ENCODE results near the genes ANO3, FIBIN, LGR4 and QSER1.

- RRBS, 2 experiments = no CpG with 5 or more reads among the region's 21 CpGs
CAGE:
- cytosol, long polyA minus RNA = no peak
- cytosol, long polyA plus RNA = no peak
- long polyA plus RNA = no peak
- nucleus, long polyA minus RNA = no peak
- nucleus, long polyA plus RNA = no peak
Observed at GRCh38 chr11:20118080-20118808, 42.0 kb downstream of the DBX1 start.

GRCh38 chr11:21912427-21912836, 280.5 kb upstream of the ANO5 start:
- RRBS, 2 experiments = no CpG with 5 or more reads among the region's 1 CpG
CAGE:
- cytosol, long polyA minus RNA = no peak
- cytosol, long polyA plus RNA = no peak
- long polyA plus RNA = no peak
- nucleus, long polyA minus RNA = no peak
- nucleus, long polyA plus RNA = no peak

DNA sequence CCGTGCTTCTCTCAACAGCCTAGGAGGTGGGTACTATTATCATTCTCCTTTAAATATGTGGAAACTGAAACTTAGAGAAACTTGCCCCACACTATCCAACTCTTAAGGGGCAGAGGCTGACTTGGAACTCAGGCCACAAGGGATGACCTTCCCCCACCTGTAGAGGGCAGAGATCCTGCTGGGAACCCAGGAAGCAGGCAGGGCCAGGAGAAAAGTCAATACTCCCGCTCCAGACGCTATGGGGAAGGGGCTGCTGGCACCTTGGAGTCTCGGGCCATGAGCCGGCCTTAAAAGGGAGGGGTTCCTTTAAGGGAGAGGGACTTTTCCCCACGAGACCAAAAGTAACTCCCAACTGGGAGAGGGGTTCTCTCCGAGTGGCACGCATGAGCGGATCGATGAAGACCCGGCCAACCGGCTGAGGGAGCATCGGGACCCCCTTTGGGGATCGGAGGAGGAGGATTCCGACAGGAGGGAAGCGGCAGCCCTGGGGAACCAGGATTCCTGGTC, 576 bp upstream of the ANO5 start:
- RRBS, 2 experiments = no CpG with 5 or more reads among the region's 16 CpGs
CAGE:
- cytosol, long polyA minus RNA = no peak
- cytosol, long polyA plus RNA = no peak
- long polyA plus RNA = no peak
- nucleus, long polyA minus RNA = no peak
- nucleus, long polyA plus RNA = no peak

GRCh38 chr11:26331922-26332523, at the start of gene ANO3:
Gene ANO3, plus strand, starts transcription at chr11:26332130.
- RRBS, 2 experiments = 2 to 4% methylated on average over 8 to 13 of the region's 34 CpGs
CAGE:
- cytosol, long polyA minus RNA = no peak
- cytosol, long polyA plus RNA = no peak
- long polyA plus RNA = no peak
- nucleus, long polyA minus RNA = no peak
- nucleus, long polyA plus RNA = no peak

DNA sequence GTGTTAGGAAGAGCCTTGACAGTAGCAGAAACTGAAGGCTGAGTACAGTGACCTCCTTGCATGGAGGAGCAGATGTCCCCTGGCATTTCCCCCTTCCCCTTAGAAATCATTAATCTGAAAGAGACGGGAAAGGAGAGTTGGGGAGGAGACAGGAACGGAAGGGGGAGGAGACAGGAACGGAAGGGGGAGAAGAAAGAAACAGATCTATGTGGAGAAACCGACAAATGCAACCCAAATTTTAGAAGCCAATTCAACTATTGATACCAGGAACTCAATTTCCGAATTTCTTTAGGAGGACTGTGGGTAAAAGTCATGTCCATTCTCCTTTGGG, 17.9 kb downstream of the ANO3 start:
- RRBS, 2 experiments = no CpG with 5 or more reads among the region's 5 CpGs
CAGE:
- cytosol, long polyA minus RNA = no peak
- cytosol, long polyA plus RNA = no peak
- long polyA plus RNA = no peak
- nucleus, long polyA minus RNA = no peak
- nucleus, long polyA plus RNA = no peak

GRCh38 chr11:26993922-26994473, at the start of gene FIBIN:
Gene FIBIN, plus strand, starts transcription at chr11:26994112.
- RRBS, 2 experiments = 4 to 6% methylated on average over 3 of the region's 23 CpGs
CAGE:
- cytosol, long polyA minus RNA = no peak
- cytosol, long polyA plus RNA = no peak
- long polyA plus RNA = no peak
- nucleus, long polyA minus RNA = no peak
- nucleus, long polyA plus RNA = no peak

DNA sequence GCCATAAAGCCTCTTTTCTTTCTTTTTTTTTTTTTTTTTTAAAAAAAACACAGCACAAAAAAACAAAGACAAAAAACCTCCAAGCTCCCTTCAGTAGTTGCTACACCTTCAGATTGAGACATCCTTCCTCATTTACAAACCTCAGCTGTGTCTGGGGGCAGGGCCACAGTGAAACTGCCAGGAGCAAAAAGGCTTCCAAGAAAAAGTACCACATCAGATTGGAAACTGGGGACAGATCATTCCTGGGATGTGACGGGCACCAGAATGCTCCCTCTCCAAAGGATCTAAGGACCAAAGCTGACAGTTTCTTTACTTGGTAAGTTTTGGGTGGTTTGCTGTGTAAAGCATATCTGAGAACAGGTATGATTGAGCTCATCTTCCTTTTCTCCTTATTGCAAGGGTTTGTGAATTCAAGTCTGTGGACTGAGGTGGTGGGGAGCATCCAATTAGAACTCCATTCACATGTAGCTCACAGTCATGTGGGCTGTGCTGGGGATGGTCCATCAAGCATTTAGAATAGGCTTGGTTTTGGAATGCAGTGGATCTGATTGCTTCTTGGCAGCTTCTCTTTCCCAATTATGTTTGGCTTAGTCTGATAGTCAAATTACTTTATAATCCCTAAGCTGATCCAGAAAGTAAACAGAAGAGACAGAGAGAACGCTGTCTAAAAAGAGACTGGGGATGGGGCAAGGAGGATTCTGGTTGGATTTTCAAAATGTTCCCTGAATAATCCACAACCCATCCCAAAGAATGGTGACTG, 728 bp downstream of the BBOX1 start:
- RRBS, 2 experiments = no CpG with 5 or more reads among the region's 2 CpGs
CAGE:
- cytosol, long polyA minus RNA = no peak
- cytosol, long polyA plus RNA = no peak
- long polyA plus RNA = no peak
- nucleus, long polyA minus RNA = no peak
- nucleus, long polyA plus RNA = no peak

DNA sequence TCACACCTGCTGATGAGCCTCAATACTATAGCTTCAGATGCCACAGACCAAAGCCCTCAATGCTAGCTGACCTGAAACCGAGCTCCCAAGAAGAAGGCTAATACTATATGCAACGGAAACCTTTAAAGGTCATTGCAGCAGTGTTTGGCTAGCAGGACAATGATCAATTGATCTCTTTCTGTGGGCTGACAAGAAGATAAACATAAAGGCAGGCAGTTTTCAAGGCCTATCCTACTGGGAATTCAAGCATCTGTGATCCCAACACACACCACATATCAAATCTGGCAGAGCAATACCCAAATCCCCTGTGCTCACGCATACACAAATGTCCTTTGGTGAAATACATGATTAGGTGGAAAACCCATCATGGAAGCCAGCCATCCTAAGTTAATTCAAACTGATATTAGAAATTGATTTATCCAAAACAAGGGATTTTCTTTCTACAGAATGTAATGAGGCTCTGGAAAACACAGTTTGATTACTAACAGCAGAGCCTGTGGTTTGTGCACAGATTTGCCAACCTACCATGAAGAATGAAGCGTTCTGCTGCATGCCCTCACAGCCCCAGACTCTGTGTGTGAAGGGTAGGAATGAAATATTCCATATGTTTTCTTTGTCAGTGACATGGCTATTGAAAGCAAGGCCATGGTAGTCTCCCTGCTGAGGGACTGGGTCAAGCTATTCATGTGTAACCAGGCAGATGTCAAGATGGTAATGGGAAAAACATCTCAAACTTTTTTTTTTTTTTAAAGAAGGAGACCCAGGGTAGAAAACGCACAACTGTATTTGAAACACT, 12.2 kb downstream of the LGR4 start:
- RRBS, 2 experiments = no CpG with 5 or more reads among the region's 5 CpGs
CAGE:
- cytosol, long polyA minus RNA = no peak
- cytosol, long polyA plus RNA = no peak
- long polyA plus RNA = no peak
- nucleus, long polyA minus RNA = no peak
- nucleus, long polyA plus RNA = no peak

- RRBS, 2 experiments = 2 to 3% methylated on average over 28 to 34 of the region's 72 CpGs
CAGE:
- cytosol, long polyA minus RNA = start-site peak on the minus strand at chr11:27472722-27472777, 4,321 reads
- cytosol, long polyA plus RNA = start-site peak on the minus strand at chr11:27472722-27472797, 1,961 and 2,872 reads in 2 replicates
- long polyA plus RNA = start-site peak on the minus strand at chr11:27472722-27472791, 3,022 and 3,028 reads in 2 replicates
- nucleus, long polyA minus RNA = start-site peak on the minus strand at chr11:27472770-27472777, 521 reads
- nucleus, long polyA plus RNA = start-site peak on the minus strand at chr11:27472722-27472791, 2,719 and 3,662 reads in 2 replicates
Observed at GRCh38 chr11:27472369-27473341, at the start of gene LGR4. Gene LGR4, minus strand, starts transcription at chr11:27472790.

DNA sequence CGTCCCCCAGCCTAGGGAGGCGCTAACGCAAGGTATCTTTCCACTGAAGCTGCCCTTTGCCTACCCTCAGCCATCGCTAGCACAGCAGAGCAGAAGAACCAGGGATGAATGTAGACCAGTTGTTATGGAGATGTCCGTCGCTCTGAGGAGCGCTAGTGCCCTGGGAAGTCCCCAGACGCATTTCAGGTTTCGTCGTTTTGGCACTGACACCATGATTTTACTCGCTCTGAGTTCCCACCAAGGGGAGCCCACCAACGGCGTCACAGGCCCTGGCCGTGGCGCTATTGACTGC, 22.7 kb upstream of the BDNF start:
- RRBS, 2 experiments = no CpG with 5 or more reads among the region's 15 CpGs
CAGE:
- cytosol, long polyA minus RNA = no peak
- cytosol, long polyA plus RNA = no peak
- long polyA plus RNA = no peak
- nucleus, long polyA minus RNA = no peak
- nucleus, long polyA plus RNA = no peak

DNA sequence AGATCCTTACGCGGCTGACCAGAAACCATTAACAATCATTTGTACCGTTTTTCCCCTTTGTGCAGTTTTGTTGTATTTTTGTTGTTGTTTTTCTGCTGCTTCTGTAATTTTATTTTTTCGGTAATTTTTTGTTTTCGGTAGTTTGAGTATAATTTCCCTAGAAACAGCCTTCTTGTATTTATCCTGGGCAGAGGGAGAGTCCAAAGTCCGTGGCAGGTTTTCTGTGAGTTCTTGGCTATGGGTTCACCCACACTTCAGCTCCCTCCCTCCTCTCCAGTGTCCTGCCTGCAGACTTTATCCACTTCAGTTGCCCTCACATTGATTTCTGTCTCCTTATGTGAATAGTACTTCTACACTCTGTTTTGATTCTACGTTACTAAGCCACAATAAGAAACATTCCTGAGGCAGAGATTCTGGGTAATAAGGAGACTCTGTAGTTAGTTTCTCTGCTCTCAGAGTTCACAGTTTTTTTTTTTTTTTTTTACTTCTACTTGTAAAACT, 868.5 kb downstream of the METTL15 start:
- RRBS, 2 experiments = no CpG with 5 or more reads among the region's 7 CpGs
CAGE:
- cytosol, long polyA minus RNA = no peak
- cytosol, long polyA plus RNA = no peak
- long polyA plus RNA = no peak
- nucleus, long polyA minus RNA = no peak
- nucleus, long polyA plus RNA = no peak

GRCh38 chr11:29002640-29003207, 894.5 kb downstream of the METTL15 start:
- RRBS, 2 experiments = no CpG with 5 or more reads among the region's 3 CpGs
CAGE:
- cytosol, long polyA minus RNA = no peak
- cytosol, long polyA plus RNA = no peak
- long polyA plus RNA = no peak
- nucleus, long polyA minus RNA = no peak
- nucleus, long polyA plus RNA = no peak

DNA sequence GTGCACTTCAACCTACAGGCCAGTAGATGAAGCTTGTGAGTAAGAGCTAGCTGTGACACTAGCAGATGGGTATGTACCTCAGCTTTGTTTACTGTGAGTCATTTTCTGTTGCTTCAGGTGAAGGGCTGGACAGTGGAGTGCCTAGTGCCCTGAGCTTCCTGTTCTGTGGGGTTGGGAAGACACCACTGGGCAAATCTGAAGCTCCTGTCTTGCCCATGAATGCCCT, 755.8 kb downstream of the KCNA4 start:
CAGE:
- cytosol, long polyA minus RNA = no peak
- cytosol, long polyA plus RNA = no peak
- long polyA plus RNA = no peak
- nucleus, long polyA minus RNA = no peak
- nucleus, long polyA plus RNA = no peak

DNA sequence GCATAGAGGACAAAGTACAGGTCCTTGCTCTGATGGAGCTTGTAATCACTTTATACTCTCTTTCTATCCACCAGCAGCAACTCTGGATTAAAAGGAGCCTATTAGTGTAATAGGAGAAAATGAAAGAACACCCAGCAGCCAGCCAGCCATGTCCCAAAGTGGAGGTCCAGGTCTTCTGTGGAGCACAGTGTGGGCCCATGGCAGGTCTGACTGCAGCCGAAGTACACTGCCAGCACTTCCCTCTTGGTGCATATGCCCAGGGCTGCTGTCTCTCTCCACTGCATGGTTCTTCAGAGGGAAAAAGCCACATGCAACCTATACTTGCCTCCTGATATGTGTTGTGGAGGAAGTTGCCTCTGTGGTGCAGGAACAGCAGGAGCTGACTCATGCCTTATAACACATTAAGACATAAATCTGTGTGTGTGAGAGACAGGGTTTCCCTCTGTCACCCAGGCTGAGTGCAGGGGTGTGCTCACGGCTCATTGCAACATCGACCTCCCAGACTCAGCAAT, 99.0 kb downstream of the MPPED2 start:
- RRBS, 2 experiments = no CpG with 5 or more reads among the region's 3 CpGs
CAGE:
- cytosol, long polyA minus RNA = no peak
- cytosol, long polyA plus RNA = no peak
- long polyA plus RNA = no peak
- nucleus, long polyA minus RNA = no peak
- nucleus, long polyA plus RNA = no peak

GRCh38 chr11:31477666-31478305, 31.6 kb downstream of the IMMP1L start:
- RRBS, 2 experiments = no CpG with 5 or more reads among the region's 5 CpGs
CAGE:
- cytosol, long polyA minus RNA = no peak
- cytosol, long polyA plus RNA = no peak
- long polyA plus RNA = no peak
- nucleus, long polyA minus RNA = no peak
- nucleus, long polyA plus RNA = no peak

GRCh38 chr11:32829185-32829470, 599 bp upstream of the PRRG4 start:
- RRBS, 2 experiments = no CpG with 5 or more reads among the region's 3 CpGs
CAGE:
- cytosol, long polyA minus RNA = no peak
- cytosol, long polyA plus RNA = no peak
- long polyA plus RNA = no peak
- nucleus, long polyA minus RNA = no peak
- nucleus, long polyA plus RNA = no peak

DNA sequence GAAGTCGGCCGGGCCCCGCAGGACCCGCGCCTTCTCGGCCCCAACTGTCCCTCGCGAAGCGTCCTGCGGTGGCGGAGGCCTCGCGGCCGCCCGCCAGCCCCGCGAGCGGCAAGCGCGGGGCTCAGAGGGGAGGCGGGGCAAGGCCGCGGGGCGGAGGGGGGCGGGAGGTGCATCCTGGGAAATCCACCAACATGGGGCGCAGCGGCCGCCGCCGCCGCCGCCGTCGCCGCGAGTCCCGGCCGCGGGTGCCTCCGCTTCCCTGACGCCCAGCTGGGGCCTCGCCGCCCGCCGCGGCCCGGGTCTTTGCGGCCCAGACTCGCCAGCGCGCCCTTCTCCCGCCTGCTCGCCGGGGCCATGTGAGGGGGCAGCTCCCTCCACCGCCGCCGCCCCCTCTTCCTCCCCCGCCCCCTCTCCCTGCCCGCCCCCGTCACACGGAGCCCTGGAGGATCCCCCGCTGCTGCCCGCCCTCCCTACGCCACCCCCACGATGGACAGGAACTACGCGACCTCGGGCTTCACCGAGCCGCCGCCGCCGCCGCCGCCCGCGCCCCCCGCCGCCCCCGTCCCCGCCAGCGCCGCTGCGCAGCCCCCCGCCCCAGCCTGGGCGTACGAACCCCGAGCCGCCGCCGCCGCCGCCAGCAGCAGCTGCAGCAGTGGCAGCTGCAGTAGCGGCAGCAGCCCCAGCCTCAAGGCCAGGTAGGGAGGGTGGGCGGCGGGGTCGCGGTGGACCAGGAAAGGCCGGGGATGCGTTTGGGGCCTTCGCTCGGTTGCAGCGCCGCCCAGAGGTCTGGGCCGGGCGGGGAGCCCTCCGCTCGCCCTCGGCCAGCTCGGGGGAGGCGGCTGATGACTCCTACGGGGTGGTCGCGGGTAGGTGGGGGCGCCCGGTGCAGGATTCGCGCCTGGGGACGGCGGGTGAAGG, at the start of gene QSER1:
QSER1 (plus strand) TSS at position 172 of the 918 bp plus-strand sequence.
- RRBS, 2 experiments = 2% methylated on average over 36 of the region's 120 CpGs
CAGE:
- cytosol, long polyA minus RNA = start-site peak on the plus strand centred at position 332 of the sequence, 324 bp wide, 559 reads
- cytosol, long polyA plus RNA = start-site peak on the plus strand centred at position 501 of the sequence, 676 bp wide, 12 and 46 reads in 2 replicates
- long polyA plus RNA = start-site peak on the plus strand centred at position 520 of the sequence, 235 bp wide, 8 and 8 reads in 2 replicates
- nucleus, long polyA minus RNA = no peak
- nucleus, long polyA plus RNA = start-site peak on the plus strand centred at position 806 of the sequence, 51 bp wide, 33 and 22 reads in 2 replicates

GRCh38 chr11:32893973-32894851, 1.6 kb downstream of the QSER1 start:
- RRBS, 2 experiments = no CpG with 5 or more reads among the region's 18 CpGs
CAGE:
- cytosol, long polyA minus RNA = no peak
- cytosol, long polyA plus RNA = no peak
- long polyA plus RNA = no peak
- nucleus, long polyA minus RNA = no peak
- nucleus, long polyA plus RNA = no peak

DNA sequence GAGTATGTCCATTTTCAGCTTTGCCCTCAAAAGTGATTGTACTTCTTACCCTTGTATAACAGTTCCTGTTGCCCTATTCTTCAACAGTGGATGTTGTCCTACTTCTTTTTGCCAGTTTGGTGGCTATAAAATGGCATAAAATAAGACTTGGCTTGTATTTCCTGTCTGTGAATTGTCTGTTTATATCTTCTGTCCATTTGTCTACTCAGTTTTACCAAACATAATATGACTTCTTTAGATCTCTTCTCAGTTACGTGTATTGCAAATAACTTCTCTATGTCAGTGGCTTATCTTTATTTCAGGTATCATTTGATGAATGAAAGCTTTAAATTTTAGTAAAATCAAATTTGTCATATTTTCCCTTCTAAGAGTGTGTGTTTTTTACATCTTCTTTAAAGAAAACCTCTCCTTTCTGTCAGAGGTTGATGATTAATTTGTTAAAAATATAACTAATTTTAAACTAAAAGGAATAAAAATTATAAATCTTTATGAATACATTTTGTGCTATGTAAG, 20.6 kb downstream of the HIPK3 start:
- RRBS, 2 experiments = no CpG with 5 or more reads among the region's 1 CpG
CAGE:
- cytosol, long polyA minus RNA = no peak
- cytosol, long polyA plus RNA = no peak
- long polyA plus RNA = no peak
- nucleus, long polyA minus RNA = start-site peak on the plus strand centred at position 343 of the sequence, 176 bp wide, 10 reads
- nucleus, long polyA plus RNA = no peak

- RRBS, 2 experiments = 25 to 30% methylated on average over 3 of the region's 3 CpGs
CAGE:
- cytosol, long polyA minus RNA = no peak
- cytosol, long polyA plus RNA = no peak
- long polyA plus RNA = no peak
- nucleus, long polyA minus RNA = no peak
- nucleus, long polyA plus RNA = no peak
Observed at GRCh38 chr11:33618337-33618603, 82.4 kb downstream of the C11orf91 start.

Measured in HepG2 (cell line).